Lung (tissue), 4 donors: ENCODE measurements around a stretch of chr12.

GRCh38 chr12:53987046-53987565 is 2.2 kb downstream of the HOXC10 start:
- PRO-cap: no peak
- RAMPAGE, long total RNA: no peak
- RRBS: no CpG with 5 or more reads among the region's 17 CpGs

DNA sequence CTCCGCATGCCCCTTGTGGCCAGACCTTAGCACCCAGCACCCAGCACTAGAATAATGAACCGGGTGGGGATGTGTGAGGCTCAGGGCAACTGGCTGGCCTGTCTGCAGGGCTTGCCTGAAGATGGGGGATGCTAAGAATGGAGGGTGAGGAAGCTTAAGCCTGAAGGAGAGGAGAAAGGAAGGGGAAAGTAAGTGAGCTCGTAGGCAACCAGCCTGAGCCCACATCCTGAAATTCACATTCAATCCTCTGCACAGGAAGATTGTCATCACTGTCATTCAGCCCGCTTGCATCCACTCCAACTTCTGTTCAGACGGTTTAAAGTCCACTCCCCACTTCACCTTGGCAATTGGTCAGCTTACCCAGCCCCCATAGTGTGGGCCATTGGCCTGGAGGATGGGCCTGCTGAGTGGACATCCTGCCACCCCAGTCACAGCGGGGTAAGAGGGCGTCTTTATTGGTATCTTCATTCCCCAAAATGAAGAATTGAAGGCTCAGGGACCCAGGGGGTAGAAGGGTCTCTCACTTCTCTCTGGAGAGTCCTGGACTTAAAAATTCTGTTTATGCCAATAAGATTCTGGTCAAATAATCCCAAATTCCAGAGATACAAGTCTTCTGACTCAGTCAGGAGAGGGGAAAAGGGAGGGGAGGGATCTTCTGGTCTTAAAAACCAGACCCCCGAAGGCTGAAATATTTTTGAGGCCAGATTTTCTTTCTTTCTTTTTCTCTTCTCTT is 4.6 kb downstream of the HOXC8 start:
- PRO-cap: no peak
- RAMPAGE, long total RNA: no peak
- RRBS: no CpG with 5 or more reads among the region's 8 CpGs

GRCh38 chr12:54020930-54021588 is 7.2 kb upstream of the HOXC6 start:
- PRO-cap: no peak
- RAMPAGE, long total RNA: no peak
- RRBS: no CpG with 5 or more reads among the region's 21 CpGs

- PRO-cap: no peak
- RAMPAGE, long total RNA: no peak
- RRBS: 12% methylated on average over 16 of the region's 46 CpGs
These were observed 1.4 kb downstream of the HOXC6 start for GRCh38 chr12:54029318-54030292.

- PRO-cap: no peak
- RAMPAGE, long total RNA: no peak
- RRBS: no CpG with 5 or more reads among the region's 9 CpGs
These were observed 41.2 kb downstream of the SMUG1 start for GRCh38 chr12:54147463-54148084.

- PRO-cap: no peak
- RAMPAGE, long total RNA: no peak
- RRBS: 2% methylated on average over 9 of the region's 62 CpGs
These were observed 15.6 kb downstream of the SMUG1 start for GRCh38 chr12:54173027-54173788.

- PRO-cap: no peak
- RAMPAGE, long total RNA: no peak
- RRBS: no CpG with 5 or more reads among the region's 9 CpGs
These were observed 20.7 kb downstream of the CBX5 start for GRCh38 chr12:54258996-54259905.

DNA sequence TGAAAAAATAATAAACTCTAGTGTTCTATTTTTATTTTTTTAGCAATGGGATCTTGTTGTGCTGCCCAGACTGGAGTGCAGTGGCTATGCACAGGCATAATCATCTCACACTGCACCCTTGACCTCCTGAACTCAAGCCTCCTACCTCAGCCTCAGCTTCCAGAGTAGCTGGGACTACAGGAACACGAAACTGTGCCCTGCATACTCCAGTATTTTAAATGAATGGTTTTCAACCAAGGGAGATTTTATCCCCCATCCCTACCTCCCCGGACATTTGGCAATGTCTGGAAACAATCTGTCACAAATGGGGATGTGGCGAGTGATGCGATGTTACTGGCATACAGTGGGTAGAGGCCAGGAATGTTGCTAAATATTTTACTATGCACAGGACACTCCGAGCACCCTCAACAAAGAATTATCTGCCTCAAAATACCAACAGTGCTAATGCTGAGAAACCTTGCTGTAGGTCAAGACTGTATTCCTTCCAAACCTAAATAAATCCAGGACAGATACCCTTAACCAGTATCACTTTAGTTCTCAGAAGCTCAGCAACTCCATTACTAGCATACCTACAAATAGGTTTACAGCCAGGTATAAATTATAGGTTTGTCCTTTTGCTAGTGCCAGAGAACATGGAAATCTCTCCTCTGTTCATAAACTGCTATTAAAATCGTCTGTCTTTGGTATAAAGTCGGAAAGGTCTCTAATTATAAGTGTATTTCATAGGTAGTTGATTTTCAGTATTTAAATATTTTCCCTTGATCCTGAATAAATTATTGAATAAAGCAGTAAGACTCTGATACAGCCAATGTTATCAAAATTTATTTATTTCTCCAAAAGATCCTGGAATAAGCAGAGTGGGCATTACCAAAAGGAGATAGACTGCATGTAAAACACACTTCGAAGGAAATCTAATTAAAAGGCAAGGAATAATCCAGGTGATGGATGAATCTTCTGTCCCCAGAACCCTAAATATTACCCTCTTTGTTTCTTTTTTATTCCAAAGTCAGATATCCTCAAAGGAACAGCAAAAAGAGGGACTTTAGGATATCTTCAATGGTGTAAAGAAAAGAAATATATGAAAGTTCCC is 1.8 kb downstream of the CBX5 start:
- PRO-cap: no peak
- RAMPAGE, long total RNA: no peak
- RRBS: no CpG with 5 or more reads among the region's 8 CpGs

DNA sequence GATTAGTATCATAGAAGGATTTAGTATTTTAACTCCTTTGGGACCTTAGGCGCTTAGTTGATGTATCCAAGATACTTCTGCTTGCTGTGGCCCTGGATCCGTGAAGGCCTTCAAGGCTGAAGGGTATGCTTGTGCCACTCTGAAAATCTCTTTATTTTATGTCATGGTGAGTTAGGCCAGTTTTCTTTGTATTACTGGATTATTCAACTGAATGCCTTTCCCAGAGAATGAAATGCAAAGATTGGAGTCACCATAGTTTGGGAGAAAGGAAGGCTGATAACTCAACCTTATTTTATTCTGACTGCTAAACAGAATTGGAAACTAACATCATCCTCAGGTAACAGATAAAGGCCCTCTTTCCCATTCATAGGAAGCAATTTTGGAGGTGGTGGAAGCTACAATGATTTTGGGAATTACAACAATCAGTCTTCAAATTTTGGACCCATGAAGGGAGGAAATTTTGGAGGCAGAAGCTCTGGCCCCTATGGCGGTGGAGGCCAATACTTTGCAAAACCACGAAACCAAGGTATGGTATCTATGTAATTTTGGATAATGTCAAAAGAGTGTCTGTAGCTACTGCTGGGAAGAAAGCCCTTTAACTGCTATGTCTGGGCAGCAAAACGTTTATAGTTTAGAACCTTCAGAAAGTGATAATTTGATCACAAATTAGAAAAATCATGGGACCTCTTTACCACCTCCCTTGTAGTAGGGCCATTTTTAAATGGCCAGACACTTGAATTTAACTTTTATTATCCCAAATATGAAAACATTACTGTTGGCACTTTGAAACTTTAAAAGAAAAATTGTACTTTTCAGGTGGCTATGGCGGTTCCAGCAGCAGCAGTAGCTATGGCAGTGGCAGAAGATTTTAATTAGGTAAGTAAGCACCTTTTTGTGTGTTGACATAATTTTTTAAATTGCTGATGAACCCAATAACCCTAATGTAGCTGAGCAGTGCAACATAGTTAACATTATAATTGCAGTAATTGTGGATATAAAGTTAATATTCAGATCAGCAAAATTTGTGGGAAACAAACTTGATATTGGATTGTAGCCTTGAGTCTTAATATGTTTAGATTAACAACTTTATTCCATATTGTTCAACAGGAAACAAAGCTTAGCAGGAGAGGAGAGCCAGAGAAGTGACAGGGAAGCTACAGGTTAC is 3.3 kb downstream of the HNRNPA1 start:
- PRO-cap: no peak
- RAMPAGE, long total RNA: no peak
- RRBS: no CpG with 5 or more reads among the region's 6 CpGs

- PRO-cap: no peak
- RAMPAGE, long total RNA: no peak
- RRBS: no CpG with 5 or more reads among the region's 4 CpGs
These were observed 4.6 kb downstream of the HNRNPA1 start for GRCh38 chr12:54285056-54285679.

DNA sequence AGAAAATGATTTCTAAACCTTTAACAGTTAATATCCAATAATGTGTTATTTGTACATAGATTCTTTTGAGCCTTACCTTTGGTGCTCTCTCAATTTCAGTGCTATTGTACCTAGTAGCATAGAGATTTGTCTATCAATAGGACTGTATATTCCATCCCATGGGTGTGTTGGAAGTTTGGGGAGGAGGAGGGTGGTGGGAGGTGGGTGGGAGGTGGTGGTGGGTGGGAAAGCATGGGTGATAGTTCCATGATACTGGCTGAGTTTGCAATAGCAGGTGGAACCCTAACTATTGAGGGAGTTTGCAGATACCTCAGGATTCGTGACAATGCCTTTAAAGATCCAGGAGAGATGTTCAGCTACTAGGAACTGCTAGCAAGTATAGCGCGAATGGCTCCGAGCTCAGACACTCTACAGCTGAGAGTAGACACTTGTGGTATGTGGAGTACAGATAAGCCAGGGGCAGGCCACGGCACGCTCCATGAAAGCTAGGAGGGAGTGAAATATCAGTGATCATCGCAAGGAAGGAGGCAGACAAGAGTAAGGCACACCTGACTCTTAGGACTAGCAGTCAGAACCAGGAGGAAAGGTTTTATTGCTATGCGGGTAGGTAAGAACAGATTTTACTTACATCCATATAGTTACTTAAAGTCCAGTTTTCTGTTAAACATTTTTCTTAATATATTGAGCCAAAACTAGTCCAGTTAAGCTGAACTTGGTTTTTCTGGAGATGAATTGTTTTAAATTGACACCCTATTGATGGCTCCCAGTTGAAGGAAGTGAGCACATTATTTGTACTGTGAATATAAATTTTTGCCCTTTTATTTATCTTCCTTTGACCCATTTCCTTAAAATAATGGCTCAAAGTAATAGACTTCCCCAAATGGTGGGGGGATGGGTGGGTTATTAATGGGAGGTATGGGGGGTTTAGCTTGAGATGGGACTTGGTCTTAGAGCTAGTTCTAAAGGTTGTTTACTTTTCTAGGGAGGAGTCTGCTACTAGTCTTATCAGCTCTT is 5.5 kb downstream of the HNRNPA1 start:
- PRO-cap: no peak
- RAMPAGE, long total RNA: no peak
- RRBS: no CpG with 5 or more reads among the region's 8 CpGs

- PRO-cap: no peak
- RAMPAGE, long total RNA: no peak
These were observed 10.8 kb downstream of the GPR84 start for GRCh38 chr12:54353449-54354001.

- PRO-cap: no peak
- RAMPAGE, long total RNA: no peak
- RRBS: 8% methylated on average over 5 of the region's 41 CpGs
These were observed 5.5 kb downstream of the ZNF385A start for GRCh38 chr12:54379008-54379485.

DNA sequence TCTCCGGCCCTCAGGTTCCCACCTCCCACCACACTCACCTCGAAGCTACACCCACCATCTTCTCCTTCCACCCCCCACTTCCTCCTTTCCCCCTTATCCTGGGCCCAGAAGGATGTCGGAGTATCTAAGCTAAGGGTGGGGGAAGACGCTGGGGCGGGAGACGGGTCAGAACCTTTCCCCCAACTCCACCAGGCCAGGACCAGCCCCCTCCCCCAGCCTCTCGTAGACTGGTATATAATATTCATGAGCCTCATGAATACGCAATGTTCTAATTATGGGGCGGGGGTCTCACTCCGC is 6.1 kb upstream of the ZNF385A start:
- PRO-cap: no peak
- RAMPAGE, long total RNA: no peak
- RRBS: no CpG with 5 or more reads among the region's 10 CpGs

DNA sequence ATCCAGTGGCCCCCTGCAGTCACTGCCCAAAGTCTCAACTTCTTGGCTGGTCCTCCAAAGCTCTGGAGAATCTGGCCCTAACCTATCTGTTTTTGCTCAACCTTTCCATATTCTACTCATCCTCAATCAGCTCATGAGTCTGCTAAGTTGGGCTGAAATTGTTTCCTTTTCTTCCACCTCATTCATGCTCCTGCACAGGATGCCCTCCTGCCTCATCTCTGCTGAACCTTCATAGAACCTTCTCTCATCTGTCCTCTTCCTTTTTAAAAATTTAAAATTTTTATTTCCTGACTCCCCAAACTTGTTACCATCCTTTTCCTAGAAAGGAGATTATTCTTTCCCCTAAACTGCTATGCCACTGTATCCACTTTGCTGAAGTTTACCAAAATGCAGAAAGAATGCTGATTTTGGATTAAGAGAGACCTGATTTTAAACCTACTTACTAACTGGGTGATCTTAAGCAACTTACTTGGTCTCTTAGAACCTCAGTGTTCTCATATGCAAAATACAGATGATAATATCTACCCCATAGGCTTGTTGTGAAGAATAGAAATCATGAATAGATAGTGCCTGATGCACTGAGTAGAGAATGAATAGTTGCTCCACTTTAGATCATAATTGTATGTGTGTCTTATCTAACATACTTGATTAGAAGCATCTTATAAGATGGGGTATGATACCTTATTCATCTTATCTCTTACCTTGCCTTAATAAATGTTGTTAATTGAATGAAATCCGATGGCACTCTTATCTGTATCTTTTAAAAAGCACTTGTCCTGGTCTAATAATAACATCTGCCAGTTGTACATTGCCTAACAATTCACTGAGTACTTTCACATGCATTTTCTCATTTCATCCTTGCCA is 12.3 kb downstream of the ITGA5 start:
- PRO-cap: no peak
- RAMPAGE, long total RNA: no peak
- RRBS: no CpG with 5 or more reads among the region's 1 CpG

GRCh38 chr12:54412766-54413092 is 6.3 kb downstream of the ITGA5 start:
- PRO-cap: no peak
- RAMPAGE, long total RNA: no peak
- RRBS: no CpG with 5 or more reads among the region's 3 CpGs

GRCh38 chr12:54415165-54415995 is 3.7 kb downstream of the ITGA5 start:
- PRO-cap: no peak
- RAMPAGE, long total RNA: no peak
- RRBS: no CpG with 5 or more reads among the region's 4 CpGs

GRCh38 chr12:54428710-54429231 is 9.7 kb upstream of the ITGA5 start:
- PRO-cap: no peak
- RAMPAGE, long total RNA: no peak
- RRBS: no CpG with 5 or more reads among the region's 4 CpGs

DNA sequence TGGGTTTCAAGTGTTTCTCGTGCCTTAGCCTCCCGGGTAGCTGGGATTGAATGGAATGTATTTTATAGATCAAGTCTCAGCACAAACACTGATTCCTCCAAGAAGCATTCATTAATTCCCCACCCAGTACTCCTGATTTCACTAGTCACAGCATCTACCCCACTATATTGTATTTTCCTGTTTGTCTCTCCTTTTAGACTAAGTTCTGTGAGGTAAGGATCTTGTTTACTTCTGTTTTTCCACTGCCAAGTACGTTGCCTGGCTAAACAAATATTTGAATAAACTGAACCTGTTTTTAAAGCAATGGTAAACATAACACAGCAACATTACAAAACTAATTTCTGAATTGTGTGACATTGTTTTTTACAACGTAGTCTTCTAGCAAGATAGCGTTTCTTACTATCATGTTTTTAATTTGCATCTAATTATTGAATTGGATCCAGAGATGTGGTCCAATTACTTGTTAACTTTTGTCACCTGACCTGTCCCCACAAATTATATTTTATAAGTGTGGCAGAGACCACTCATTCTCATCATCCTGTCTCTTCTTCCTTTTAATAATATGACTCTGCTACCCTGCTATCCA is 16.5 kb upstream of the ITGA5 start:
- PRO-cap: no peak
- RAMPAGE, long total RNA: no peak
- RRBS: no CpG with 5 or more reads among the region's 5 CpGs

DNA sequence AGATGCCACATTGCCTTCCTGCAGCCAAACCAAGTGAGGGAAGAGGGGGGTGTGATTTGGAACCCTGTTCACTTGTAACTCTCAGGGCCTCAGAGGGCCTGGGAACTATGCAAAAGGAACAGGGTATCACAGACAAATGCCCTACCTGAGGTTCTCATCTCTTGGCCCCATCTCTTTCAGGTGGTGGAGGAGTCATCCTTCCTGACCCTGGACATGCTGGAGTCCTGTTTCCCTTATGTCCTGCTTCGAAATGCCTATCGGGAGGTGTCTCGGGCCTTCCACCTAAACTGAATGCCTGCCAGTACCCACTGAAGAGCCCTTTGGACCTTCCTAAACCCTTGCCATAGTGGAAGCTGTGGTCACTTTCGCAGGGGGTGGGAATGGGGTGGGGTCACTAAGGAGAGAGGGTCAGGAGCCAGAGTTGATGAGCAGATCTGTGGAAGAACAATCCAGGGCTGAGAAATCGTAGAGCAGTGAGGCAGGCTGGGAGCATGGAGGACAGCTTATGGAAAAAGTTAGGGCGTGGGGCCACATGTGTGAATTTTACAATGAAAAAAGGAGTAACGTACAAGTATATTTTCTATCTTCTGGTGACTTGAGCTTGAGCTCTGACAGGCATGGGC is 6.9 kb upstream of the PDE1B start:
- PRO-cap: no peak
- RAMPAGE, long total RNA: no peak
- RRBS: no CpG with 5 or more reads among the region's 7 CpGs